Measurements from ENCODE around the gene PPP1R14C.

DNA sequence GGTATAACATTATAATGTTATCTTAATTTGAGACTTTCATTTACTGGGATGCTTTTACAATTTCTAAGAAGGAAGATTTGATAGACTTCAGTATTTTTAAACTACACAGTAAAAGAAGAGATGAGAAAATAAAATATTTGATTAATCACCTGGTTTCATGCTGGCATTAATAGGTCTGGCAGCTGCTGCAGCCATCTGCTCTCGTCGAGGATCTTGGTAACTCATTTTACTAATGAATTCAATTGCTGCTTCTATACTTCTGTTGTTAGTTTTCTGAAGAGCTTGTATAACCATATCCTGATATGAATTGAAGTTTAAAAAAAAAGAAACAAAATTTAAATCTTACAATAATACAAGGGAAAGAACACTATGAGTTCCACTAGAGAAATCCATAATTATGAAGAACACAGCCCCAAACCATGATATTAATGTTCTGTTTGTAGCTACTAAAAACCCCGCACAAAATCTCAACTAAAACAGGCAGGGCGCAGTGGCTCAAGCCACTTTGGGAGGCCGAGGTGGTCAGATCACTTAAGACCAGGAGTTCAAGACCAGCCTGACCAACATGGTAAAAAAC, 22.9 kb downstream of the LATS1 start:
- RAMPAGE, total RNA, result no peak

GRCh38 chr6:149699092-149699791, 18.7 kb downstream of the LATS1 start:
- RAMPAGE, total RNA, result no peak

DNA sequence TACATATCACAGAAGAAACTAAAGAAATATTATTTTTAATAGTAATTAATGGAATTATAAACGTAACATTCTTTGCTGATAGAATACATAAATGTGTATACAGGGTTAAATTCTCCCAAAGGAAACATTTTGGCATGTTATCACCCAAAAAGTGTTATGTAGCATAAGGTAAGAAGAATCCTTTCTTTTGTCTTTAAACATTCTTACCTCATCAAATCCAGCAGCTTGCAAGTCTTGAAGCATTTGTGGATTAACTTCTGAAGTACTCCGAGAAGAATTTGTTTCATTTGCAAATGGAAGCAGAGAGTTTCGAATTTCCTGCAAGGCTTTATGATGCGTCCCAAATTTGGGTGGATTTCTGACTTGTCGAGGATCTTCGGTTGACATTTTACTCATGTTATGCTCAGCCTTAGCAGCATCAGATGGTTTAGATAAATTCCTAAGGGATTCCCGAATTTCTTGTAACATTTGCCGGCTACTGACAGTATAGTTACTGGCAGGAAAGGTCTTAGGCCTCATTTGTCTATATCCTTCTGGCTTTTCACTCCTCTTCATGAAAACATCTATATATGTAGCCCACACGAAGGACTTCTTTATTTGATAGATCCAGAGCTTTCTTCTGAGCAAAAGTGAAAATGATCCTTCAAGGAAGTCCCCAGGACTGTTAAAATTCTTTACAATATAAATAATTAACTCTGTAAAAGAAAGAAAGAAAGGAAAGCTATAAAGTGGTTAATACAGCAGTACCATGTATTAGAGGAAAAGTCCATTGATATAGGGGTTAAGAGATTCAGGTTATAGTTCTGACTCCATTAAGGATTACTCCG, 16.1 kb downstream of the LATS1 start:
- RAMPAGE, total RNA, result no peak

DNA sequence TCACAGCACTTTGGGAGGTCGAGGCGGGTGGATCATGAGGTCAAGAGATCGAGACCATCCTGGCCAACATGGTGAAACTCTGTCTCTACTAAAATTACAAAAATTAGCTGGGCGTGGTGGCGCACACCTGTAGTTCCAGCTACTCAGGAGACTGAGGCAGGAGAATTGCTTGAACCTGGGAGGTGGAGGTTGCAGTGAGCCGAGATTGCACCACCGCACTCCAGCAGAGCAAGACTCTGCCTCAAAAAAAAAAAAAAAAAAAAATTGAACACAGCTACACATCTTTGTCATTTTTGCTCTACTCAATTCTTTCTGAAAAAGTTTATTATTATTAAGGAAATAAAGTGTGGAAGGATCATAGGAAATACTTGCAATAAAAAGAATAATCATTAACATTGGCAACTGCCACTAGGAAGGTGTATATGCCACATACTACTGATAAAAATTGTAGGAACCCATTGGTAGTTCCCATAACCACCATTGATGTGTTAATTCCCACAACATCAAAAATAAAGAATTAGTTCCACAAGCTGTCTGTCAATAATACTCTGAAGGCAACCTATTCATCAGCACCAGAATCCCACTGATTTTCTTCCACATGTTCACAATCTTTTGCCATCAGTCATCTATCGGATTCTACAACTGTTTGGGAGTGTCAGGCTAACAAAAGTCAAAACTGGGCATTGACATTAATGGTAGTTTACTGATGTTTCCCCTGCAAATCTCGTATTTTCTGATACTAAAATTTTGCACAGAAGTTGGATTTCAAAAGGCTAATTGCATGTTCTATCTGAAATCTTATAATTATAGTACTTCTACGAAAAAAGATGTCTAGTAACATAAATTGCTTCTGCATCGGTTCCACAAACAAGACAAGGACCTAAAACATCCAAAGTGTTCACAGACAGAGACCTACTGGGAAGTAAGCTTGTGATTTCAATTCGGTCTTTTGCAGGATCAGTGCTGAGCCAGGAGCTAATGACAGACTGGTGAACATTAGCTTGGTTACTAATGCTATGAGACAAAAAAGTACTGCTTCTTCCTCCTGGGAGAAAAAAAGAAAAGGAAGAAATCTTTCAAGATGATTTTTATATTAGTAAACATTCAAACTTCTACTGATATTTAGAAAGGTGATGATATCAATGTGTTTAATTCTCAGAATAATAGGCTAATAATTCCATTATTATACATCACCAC, 8.7 kb upstream of the LATS1 start:
- RAMPAGE, total RNA, result no peak

- RAMPAGE, total RNA, result no peak
Observed at GRCh38 chr6:149728062-149729152, 10.5 kb upstream of the LATS1 start.

DNA sequence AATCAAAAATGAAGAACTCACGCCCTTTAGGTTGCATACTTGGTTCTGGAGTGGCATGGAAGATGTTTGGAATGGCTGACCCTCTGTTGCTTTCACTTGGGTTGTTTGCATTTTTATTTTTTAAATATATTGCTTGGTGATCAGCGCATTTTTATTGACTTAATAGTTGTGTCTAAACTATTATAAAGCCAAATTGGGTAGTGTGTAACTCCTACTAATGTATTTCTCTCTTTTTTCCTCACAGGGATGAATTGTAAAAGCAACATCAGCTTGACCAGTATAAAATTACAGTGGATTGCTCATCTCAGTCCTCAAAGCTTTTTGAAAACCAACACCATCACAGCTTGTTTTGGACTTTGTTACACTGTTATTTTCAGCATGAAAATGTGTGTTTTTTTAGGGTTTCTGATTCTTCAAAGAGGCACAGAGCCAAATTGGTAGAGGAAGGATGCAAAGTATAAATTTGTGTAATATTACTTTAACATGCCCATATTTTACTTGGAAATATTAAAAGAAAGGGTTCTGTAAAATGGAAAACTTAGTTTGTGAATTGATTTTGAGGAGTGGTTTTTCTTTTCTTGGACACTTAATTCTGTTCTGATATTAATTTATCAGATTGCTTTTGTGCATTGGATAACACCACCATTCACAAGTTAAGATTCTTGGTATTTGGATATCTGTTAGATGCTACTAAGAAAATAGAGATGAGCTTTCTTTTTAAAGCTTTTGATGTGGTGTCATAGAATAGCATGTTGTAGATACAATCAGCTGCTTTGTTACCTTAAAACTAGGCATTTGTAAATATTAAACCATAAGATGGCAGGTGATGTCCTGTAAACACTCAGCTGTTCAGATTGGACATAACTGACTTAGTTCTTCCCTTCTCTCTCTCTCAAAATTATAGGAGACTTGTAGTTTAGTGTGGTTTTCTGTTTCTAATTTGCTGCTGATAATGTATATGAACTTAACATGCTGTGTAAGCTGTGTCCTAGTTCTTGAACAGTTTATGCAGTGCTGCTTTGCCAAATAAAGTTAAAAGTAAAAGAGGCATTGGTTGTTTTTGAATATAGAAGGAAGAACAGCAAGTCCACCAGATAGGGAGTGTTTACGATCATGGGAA, 53.4 kb downstream of the LRP11 start:
- RAMPAGE, total RNA, result no peak

DNA sequence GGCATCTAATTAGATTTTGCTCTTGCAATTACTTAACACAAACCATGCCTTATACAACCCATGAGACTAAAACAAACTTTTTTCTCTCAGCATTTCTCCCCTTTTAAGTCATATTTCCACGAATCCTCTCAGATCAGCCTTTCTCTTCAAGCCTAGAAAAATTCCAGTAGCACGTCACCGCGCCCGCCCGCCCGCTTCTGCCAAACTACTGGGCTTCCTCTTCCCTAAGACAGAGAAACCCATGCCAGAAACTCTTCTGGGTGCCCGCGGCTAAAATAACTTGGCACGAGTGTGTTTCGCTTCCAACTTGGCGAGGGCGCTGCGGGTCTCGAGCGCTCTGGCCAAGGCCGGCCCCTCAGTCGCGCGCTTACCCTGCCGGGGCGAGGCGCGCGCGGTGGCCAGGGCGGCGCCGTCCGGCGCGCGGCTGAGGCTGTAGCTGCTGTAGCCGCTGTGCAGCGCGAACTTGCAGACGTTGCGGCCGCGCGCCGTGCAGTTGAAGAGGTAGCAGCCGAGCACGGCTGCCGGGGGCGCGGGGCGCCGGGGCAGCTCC, 1.0 kb downstream of the LRP11 start:
- RAMPAGE, total RNA, result no peak

DNA sequence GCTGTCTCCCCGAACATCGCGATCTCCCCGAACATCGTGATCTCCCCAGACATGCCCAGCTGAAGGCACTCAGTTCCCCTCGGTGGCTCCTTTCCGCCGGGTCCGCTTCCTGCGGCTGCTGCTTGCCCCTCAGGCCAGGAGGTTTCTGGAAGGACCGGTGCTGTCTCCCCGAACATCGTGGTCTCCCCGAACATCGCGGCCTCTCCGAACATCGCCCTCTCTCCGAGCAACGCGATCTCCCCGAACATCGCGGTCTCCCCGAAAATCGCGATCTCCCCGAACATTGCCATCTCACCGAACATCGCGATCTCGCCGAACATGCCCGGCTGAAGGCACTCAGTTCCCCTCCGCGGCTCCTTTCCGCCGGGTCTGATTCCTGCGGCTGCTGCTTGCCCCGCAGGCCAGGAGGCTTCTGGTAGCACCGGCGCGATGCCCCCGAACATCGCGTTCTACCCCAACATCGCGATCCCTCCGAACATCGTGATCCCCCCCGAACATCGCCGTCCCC, 640 bp downstream of the ULBP1 start:
- RAMPAGE, total RNA, result no peak

DNA sequence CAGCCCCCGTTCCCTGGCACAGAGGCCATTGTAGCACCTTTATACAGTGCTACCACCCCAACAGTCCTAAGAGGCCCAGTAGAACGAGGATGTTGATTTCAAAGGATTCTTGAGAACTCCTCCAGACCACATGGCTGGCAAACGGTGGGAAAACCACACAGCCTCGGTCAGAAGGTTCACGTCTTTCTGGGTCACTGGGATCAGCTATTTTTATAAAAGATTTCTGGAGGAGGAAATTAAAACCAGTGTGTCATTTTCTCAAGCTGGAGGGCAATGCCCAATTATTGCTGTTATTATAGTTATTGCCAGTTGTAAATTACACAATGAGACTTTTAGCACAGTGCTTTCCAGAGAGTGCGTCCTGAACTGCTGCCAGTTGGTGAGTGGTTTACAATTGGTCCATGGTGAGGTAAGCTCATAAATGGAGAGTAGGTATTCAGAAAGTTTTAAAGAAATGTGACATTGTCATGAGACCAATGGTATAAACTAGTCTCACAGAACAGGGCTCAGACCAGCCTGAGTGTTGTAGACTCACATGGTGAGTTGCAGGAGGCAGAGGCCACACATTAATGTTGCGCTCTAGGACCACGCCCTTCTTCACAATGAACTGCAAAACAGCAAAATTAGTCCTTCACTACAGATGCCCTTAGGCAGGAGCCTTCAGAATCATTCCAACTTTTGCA, 8.4 kb upstream of the PPP1R14C start:
- RAMPAGE, total RNA, result no peak

GRCh38 chr6:150142738-150143506, at the start of gene PPP1R14C:
Gene PPP1R14C, plus strand, starts transcription at chr6:150143044.
- RAMPAGE, total RNA, result no peak

GRCh38 chr6:150145334-150145840, 2.5 kb downstream of the PPP1R14C start:
- RAMPAGE, total RNA, result no peak

- RAMPAGE, total RNA, result no peak
Observed at GRCh38 chr6:150272471-150273175, 96.2 kb upstream of the IYD start.

DNA sequence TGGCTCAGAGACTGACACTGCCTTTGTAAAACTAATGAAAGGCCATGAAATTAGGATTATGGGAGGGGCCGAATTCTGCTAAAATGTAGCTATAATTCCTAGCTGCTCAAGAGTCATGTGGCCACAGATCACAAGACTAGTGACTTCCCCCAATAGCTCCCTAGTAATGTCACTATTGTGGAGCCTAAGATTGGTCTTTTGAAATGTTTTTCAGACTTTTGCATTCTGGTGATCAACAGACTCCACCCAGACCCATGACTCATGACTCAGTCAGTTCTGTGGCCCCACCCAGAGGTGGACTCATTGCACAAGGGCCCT, 71.6 kb upstream of the IYD start:
- RAMPAGE, total RNA, result no peak

- RAMPAGE, total RNA, result no peak
Observed at GRCh38 chr6:150398016-150398476, 29.2 kb downstream of the IYD start.

- RAMPAGE, total RNA, result no peak
Observed at GRCh38 chr6:150435780-150436292, 67.0 kb downstream of the IYD start.

DNA sequence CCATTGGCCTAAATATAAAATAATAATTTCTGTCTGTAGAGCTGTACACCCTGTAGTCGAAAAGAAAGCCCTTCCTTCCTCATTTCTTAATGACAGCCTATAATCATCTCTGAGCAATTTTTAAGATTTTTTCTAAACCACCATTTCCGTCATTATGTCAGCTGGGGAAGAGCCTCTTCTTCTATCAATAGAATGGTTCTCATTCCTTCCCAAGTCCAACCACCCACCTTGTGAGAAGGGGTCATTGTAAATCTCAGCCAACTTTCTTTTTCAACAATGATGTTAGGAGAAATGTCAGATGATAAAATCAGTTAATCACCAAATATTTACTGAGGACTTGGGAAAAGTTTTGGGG, 91.8 kb downstream of the PLEKHG1 start:
- RAMPAGE, total RNA, result no peak

DNA sequence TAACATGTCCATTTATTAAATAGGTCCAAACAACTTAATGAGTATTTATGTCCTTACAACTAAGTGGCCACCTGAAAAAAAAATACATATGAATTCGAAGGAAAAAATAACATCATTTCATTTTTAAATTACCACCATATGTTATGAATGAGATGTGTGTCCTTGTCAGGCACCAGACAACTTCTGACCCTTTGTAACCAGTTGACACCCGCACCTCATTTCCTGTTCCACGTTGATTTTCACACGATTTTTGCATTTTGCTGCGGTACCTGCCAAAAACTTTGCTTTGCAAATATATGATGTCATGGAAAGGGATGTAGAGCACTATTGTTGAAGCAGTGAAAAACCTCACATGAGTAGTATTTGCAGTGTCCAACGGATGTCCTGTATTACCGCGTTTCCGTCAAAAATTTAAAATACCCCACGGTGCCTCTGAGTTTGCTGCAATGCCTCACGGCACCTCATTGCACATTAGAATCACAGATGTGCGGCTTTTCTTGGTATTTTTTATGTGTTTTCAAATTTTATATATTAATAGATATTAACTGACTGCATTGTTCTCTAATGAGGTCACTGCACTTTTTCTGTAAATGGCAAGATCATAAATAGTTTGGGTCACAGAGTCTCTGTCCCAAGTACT, 115.6 kb downstream of the MTHFD1L start:
- RAMPAGE, total RNA, result no peak

DNA sequence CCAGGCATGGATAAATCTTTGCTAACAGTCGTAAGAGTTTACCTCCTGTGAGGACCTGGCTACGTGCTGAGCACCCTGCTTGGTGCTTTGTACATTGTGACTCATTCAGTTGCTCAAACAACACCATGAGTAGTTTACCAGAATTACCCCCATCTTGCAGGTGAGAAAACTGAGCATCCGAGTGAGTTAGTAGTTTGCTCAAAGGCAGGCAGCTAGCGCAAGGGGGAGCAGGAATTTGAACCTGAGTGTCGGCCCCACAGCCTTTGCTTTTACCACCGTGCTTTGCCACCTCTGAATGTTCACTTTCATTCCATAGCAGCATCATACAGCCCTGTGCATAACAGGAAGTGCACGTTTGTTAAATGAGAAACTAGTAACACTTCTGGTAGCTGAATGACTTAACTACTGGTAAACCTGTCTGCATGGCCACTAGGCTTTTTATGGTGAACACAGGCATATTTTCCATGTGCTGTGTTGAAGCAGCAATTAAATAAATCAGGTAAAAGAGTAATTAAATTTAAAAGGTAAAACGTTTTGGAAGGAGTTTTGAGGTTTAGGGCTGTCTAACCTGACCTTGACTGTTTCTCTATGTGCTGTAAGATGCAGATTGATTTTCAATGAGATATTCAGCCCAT, 122.0 kb downstream of the MTHFD1L start:
- RAMPAGE, total RNA, result no peak

- RAMPAGE, total RNA, result no peak
Observed at GRCh38 chr6:151009394-151010132, 144.1 kb downstream of the MTHFD1L start.

DNA sequence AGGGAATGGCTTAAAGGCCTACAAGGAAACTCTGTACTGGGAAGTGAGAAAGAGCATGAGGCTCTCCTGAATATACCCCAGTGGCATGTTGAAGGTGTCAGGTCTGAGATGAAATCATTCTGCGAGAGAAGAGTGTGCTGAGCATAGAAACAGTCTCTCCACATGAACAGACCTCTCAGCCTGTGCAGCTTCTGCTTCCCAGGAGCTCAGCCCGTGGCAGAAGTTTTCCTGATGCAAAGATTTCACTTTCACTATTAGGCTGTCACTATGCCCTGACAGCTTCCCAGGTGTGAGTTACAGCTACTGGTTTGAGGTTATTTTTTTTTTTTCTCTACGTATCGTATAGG, 121.4 kb upstream of the AKAP12 start:
- RAMPAGE, total RNA, result no peak

All from foreskin keratinocyte (primary cell).